Foreskin fibroblast (primary cell): ENCODE results near the gene COL13A1.

GRCh38 chr10:69456898-69457596, 5.8 kb downstream of the TSPAN15 start:
- RRBS, result no CpG with 5 or more reads among the region's 8 CpGs

- RRBS, result no CpG with 5 or more reads among the region's 20 CpGs
Observed at GRCh38 chr10:69684026-69685209, 54.4 kb downstream of the FAM241B start.

DNA sequence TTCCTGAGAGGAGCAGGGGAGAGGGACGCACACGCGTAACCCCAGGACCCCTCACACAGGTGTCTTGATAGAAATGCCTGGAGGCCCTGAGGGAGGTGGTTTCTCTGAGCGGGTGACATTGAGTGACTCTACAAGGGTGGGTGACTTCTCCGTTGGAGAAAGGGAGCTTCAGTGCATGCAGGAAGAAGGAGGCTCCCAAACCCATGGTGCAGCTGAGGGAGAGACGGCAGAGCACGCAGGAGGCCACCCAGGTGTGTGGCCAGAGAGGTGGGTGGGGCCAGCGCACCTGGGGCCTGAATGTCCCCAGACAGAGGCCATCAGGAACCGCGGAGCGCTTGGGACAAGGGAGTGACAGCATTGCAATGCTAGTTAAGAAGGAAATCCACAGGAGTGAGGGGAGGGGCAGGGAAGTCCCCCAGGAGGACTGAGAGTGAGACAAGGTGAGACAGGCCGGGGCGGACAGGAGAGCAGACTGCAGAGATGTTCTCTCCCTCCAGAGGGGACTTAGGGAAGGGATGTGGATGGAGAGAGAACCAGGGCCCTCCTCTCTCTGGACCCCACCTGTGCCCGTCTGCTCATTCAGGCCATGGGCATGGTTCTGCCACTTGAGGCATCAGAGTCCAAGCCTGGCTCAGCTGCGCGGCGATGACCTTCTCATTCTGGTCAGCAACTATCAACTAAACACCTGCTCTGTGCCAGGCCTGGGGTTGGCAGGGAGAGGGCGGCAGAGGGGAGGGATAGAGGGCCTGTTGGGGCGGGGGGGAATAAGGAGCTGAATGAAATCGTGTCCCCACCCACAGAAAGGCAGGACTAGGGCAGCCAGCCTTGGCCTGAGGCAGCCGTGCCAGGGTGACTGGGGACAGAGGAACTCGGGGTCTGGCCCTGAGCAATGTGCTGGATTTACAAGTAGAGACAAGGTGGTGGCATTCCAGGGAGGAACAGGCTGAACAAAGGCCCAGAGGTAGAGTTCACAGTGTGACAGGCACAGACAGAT, 69.4 kb upstream of the COL13A1 start:
- RRBS, result no CpG with 5 or more reads among the region's 22 CpGs

- RRBS, result 3% methylated on average over 22 of the region's 52 CpGs
Observed at GRCh38 chr10:69801416-69802207, at the start of gene COL13A1. Gene COL13A1, plus strand, starts transcription at chr10:69801906.

DNA sequence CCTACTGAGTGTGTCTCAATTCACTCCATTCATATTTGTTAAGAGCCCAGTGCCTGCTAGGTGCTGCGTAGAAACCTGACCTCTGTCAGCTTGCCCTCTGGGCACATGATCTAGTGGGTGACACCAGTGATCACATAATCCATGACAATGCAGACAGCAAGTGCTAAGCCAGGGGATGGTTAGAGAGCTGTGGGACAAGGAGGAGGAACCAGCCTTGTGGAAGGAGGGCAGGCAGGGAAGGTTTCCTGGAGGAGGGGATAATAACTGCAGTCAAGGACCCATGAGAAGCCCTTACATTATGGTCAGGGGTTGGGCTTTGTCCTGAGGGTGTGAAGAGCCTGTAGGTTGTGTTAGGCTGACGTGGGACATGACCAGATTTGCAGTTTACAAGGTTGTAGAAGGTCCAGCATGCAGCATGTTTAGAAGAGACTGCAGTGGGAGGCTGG, 81.7 kb downstream of the COL13A1 start:
- RRBS, result no CpG with 5 or more reads among the region's 2 CpGs

DNA sequence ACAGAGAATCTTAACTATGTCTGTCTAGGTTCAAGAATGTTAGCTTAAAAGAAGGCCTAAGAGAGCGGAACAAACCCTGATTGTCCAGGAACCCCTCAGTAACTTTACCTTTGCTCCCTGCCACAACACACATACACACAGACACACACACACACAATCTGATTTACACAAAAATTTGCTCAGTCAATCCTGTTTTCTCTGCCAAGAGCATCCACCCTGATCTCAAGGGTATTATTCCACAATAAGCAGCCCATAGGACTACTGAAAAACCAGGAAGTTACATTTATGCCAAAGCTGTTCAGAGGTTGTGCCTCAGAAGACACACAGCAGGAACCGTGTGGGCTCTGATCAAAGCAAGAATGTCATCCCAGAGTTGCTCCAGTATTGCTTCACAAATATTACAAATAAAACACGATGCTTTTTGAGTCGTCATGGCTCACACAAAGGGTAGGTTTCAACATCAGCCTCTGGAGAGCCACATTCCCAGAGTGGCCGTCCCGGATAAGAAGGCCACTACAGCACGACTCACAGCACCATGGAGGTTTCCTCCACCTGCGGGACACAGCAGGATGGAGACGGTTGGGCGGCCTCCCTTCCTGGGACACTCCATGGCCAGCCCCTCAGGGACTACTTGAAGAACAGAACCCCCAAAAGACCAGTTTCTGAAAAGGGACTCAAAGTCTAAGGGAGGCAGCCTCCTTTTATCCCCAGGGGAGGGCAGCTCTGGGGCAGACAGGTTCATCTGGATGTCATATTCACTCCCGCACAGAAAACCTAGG, 1.6 kb downstream of the AIFM2 start:
- RRBS, result no CpG with 5 or more reads among the region's 11 CpGs

- RRBS, result no CpG with 5 or more reads among the region's 7 CpGs
Observed at GRCh38 chr10:70162819-70163878, 7.2 kb downstream of the SAR1A start.

- RRBS, result no CpG with 5 or more reads among the region's 7 CpGs
Observed at GRCh38 chr10:70173831-70174717, 3.8 kb upstream of the SAR1A start.

GRCh38 chr10:70191917-70192334, 21.6 kb upstream of the SAR1A start:
- RRBS, result no CpG with 5 or more reads among the region's 1 CpG

DNA sequence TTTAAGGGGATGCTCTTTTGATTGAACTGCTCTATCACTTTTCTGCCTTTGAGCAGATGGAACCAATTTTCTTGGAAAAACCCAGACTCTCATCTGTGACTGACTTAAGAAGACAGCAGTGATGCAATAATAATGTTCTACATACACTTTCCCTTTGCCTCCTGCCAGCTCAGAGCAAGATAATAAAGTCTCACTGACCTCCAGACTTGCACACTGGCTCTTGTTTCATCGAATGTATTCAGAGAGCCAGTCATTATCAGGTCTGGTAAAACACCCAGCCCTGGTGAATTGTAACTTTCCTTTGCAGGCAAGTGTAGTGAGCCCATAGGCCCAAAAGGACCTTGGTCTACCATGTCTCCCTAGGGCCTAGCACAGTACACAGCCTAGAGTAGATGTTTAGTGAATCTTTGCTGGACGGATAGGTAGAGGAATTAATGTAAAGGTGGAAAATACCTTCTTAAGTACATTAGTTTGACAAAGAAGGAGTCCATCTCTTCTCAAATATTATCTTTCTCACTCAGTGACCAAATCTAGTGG, 1.9 kb upstream of the PPA1 start:
- RRBS, result no CpG with 5 or more reads among the region's 2 CpGs

DNA sequence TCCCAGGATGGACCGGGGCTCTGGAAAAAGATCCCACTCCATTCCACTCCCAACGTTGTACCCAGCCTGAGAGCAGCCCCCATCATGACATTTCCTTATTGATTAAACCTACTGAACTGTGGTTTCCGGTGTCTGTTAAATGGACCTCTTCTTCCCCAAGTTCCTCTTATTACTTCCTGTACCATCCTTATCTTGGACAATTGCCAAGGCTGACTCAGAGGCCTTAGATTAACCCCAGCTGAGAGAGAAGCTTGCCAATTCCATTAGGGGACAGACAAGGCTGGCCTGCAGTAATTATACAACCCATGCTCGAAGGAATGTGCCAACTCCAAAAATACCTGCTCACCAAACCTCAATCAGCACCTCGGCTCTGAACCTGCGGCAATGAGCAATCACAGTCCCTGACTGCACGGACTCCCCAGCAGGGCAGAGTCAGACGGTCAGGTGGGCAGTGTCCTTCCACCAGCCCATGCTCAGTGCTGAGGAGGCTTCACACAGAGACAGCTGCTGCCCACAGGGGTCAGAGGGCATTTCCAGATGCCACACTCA, 48.0 kb upstream of the NPFFR1 start:
- RRBS, result 31% methylated on average over 2 of the region's 8 CpGs

DNA sequence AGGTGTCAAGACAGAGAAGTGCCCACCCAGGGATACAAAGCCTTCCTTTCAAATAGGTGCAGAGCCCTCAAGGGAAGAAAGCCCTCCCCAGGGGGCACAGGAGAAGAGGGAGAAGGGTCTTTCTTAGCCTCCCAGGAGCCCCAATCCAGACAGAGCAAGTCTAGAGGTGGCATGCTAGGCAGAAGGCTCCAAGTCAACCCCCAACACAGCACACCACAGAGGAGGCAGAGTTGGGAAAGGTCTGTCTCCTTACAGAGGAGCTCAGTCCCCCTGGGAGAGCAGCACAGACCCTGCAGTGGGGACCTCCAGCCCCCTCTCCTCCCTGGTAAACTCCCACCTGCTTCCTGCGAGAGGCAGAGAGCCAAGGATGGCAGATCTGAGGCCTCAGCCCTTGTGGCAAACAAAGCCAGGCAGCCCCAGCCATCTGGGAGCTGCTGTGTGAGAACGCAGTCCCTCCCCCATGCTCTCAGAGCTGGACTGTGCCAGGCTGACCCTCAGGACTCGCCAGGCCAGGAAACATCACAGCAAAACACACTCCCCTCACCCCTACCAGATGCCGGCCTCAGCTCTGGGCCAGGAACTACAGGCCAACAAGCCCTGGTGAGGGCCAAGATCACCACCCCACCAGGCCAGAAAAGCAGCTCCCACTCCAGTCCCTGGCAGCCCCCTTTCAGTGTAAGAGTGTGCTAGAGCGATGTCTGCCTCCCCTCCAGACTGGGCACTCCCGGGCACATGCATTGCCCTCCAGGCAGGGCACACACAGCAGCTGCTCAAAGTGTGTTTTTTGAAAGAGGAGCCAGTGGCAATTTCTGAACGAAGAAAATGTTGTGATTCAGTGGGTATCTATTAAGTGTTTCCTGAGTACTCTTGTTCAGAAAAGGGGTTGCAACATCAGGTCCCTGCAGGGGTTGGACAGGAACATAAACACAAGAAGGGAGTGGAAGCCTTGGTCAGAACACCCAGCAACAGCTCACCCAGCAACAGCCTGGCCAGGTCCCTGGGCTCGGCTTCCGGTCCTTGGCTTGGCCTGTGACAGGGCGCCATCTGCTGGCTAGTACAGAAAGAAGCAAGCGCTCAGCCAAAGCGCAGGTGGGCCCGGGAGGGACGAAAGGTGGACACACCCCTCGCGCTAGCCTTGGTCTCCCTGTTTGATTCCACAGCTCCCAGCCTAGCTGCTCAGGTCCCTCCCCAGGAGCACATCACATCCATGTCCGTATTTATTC, 18.4 kb downstream of the LRRC20 start:
- RRBS, result 3% methylated on average over 5 of the region's 17 CpGs

DNA sequence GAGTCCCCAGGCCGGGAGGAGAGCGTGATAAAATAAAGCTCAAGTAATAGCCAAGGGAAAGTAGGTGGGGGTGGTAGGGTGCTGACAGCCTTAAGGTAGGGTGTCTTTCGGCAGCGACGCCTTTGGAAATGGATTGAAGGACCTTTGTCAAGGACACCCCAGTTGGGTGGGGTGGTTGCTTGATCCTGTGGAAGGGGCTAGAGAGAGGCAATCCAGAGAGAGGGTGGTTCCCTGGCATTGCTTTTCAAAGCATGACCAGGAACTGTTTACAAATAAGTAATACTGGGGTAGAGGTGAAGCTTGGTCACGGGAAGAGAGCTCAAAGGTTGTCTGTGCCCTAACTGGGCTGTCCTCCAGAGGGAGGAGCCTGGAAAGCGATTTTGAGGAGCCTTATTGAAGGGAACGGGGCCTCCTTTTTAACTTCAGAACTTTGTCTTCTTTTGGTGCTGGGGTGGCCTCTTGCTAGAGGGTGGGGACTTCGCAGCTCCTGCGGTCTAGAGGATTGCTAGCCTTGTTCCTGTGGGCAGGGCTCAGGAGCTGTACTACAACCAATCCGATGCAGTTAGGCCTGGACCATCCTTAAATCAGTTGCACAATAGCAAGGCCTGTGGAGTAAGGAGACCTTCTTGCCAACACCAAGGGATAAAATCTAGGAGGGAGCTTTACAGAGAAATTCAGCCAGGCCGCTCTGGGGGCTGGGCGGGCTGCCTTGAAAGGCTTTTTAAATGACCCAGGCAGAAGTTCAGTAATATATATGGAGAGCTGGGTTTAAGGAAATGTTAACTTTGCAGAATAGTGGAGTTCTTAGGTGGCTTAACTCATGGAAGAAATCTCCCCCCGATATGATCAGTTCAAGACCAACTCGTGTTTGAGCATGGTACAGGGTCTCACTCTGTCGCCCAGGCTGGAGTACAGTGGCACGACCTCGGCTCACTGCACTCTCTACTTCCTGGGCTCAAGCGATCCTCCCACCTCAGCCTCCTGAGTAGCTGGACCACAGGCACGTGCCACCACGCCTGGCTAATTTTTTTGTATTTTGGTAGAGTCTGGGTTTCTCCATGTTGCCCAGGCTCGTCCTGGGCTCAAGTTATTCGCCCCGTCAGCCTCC, 1.5 kb downstream of the EIF4EBP2 start:
- RRBS, result no CpG with 5 or more reads among the region's 24 CpGs

- RRBS, result no CpG with 5 or more reads among the region's 7 CpGs
Observed at GRCh38 chr10:70573620-70574148, 28.9 kb downstream of the PRF1 start.

DNA sequence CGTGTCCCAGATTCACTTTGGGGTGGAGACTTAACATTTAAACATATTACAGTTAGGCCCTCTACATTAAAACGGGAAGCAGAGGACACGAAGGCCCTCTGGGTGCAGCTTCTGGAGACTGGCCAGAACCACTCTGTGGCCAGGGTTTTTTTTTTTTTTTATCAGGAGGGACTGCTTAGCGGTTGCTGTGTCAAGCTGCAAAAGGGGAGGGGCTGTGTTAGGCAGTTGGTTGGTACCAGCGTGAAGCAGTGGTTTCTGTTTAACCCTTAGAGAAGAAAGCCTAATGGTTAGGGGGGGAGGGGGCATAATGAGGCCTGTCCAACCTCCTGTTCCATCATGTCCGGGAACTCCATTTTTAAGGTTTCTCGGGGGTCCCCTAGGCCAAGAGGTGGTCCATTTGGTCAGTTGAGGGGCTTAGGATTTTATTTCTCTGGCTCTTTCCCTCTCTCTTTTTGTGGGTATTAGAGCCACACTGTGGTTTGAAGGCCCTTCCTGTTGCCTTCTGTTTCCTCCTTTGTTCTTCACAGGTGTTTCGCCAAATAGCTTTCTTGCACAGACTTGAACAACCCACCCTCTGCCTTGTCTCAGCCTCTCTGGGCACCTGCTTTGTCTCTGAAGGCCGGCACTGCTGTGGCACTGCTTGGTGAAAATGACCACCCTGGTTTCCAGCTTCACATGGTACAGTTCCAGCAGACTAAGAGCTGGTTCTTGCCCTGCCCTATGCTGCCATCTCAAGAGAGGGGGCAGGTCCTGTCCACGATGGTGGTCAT, 26.4 kb downstream of the PRF1 start:
- RRBS, result no CpG with 5 or more reads among the region's 10 CpGs

DNA sequence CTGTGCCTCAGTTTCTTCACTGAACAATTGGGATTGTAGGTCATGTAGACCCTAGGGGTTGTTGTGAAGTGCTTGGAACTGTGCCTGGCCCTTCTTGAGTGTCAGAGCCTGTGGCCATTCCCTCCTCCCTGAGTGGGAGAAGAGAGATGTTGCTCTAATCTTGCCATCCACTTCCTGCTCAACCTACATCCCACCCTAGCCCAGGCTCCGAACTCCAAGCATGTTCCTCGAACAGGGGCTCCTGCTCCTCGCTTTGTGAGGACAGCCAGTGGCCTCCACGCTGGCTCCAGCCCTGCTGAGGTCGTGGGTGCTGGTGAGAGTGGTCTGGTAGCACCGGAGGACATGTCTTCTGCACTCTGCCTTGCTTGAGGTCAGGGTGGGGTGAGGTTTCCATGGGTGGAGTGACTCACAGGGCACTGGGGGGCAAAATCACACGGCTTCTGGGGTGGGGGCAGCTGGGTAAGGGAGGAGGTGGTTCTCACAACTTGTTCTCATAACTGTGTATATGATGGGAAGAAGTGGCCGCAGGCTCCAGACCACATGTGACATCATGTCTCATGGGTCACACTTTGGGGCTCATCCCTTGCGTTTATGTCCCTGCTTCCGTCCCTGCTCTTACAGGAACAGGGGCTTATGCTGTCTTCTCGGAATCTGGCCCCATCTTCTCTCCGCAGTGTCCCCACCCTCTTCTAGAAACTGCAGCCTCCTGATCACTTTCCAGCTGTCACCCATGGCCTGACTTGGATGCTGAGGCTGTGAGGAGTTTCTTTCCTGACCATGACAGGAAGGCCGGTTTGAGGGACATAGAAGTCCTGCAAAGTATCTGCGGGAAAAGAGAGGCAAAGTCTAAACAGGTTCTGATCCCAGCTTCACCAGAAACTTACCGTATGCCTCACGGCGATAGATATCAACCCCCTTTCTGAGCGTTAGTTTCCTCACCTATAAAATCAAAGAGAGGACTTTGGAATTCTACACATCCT, 931 bp upstream of the PRF1 start:
- RRBS, result no CpG with 5 or more reads among the region's 18 CpGs

DNA sequence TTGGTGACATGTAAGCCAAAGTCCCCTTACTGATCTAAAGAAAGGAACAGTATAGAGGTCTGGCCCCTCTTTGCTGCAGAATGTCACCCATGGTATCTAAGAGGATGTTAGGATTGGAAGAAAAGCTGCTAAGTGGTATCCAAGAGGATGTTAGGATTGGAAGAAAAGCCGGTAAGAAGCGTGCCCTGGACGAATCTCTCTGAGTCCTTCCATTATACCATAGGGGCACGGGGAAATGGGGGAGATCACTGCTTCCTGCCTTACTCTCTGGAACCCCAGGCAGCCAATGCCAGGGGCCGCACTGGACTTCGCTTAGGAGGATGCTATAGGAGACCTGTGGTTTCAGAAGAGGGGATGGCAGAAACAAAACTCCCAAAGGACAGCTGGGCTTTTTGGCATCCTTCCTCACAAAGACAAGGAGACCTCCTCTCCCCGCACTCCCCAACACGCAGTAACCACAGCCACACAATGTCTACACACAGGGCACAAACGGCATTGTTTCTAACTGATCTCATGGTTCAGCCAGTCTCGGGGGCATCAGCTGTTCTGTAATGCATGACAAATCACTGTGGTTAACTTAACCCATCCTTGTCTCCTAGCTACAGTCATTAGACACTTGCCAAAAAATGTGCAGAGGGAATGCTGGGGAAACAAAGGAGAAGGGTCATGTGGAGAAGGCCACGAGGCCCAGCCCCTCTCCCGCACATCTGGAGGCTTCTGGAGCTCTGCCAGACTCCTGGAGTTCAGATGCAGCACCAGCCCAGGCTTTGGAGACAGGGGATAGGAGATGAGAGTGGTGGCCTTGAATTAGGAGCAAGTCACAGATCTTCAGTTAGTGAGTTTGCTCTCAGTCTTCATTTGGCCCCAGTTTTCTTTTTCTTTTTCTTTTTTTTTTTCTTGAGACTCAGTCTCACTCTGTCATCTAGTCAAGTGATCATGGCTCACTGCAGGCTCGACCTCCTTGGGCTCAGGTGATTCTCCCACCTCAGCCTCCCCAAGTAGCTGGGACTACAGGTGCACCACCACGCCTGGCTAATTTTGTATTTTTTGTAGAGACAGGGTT, 7.6 kb upstream of the ADAMTS14 start:
- RRBS, result no CpG with 5 or more reads among the region's 14 CpGs

DNA sequence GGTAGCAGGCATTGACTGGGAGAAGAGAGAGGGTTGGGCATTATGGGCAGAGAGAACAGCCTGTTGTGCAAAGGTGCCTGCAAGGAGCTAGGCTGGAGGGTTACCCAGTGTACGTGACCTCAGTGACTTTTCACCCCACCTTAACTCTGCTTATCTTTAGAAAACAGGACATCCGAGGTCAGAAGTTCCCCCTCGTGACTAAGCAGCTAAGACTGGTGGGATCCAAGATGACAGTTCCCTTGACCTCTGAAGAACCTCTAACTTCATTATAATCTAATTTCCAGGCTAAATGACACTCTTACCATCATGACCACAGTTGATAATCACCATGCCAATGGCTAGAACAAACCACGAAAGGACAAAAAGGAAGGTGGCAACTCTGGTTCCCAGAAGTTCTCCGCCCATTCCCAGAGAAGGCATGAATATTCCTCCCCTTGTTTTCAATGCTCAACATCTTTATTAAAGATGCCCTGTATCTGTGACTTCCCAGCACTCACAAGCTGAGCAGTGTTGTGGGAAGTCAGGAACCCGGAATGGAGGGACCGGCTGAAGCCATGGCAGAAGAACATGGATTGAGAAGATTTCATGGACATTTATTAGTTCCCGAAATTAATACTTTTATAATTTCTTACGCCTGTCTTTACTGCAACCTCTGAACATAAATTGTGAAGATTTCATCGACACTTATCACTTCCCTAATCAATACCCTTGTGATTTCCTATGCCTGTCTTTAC, 4.9 kb upstream of the ADAMTS14 start:
- RRBS, result no CpG with 5 or more reads among the region's 10 CpGs

DNA sequence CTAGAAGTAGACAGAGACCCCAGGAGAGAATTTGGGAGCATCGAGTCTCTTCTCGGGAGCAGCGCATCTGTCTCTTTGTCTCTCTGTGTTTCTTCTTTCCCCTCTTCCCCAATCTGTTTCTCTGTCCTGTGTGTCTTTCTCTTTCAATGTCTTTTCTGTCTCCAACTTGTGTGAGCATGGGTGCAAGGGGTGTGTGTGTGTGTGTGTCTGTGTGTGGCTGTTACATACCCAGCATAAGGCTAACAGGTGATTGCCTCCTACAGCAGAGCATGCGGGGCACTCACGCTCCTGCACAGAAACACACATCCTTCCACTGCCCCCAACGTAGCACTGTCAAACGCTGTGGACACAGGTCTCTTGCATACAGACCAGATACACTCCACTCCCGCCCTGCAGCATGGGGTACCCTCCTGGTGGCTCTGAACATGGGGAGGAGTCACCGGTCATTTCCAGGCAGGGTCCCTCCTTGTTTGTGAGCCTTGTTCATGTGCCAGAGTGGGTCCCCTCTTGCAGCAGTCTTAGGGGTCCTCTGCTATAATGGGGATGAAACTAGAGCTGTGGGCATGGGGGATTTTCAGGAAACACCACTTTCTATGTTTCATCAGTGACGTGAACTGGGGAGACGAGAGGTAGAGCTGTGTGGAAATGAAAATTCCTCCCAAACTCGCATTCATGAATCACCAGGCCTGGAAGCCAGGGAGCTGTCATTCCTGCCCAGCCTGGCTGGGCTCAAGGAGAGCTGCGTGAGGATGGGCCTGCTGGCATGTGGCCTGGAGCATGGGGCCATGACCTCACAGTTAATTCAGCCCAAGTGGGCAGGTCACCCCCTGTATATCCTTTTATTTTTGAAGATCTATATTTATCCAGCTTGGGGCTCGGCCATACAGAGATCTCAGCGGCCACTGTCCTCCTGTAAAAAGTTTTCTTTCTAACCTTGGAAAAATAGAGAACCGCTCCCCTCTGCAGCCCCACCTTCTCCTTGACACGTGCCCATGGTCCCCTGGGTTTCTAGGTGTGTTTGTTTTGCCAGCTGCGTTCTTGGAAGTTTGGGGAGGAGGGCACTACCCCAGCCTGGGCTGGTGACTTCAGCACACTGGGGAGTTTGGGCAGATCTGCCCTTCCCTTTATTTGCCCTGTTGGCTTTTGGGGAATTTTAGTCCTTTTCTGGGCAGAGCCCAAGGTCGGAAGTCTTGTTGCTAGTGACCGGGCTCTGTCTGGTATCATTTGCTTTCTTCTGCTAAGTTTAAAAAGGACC, 1.2 kb downstream of the ADAMTS14 start:
- RRBS, result no CpG with 5 or more reads among the region's 20 CpGs